Heart left ventricle (tissue), 7 donors: ENCODE data around the genes RIOK3 and RMC1.

DNA sequence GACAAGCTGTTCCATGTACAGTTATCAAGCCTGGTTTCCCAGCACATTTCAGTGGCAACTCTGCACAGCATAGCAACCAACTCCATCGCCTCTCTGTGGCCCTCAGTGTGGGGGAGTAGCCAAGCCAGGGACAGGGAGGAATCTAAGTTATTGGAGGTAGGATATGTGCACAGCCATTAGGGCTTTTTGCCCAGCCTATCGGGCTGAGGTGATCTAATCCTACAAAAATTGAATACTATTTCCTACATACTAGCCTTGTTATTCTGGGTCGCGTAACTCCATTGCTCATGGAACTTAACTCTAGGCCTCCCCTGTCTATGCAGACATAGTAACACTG, 189.3 kb upstream of the CTAGE1 start:
- PRO-cap, 6 experiments, result no peak in any of the 6 experiments
- RAMPAGE, long total RNA, 2 experiments, result no peak in any of the 2 experiments
- RRBS, result no CpG with 5 or more reads among the region's 4 CpGs

DNA sequence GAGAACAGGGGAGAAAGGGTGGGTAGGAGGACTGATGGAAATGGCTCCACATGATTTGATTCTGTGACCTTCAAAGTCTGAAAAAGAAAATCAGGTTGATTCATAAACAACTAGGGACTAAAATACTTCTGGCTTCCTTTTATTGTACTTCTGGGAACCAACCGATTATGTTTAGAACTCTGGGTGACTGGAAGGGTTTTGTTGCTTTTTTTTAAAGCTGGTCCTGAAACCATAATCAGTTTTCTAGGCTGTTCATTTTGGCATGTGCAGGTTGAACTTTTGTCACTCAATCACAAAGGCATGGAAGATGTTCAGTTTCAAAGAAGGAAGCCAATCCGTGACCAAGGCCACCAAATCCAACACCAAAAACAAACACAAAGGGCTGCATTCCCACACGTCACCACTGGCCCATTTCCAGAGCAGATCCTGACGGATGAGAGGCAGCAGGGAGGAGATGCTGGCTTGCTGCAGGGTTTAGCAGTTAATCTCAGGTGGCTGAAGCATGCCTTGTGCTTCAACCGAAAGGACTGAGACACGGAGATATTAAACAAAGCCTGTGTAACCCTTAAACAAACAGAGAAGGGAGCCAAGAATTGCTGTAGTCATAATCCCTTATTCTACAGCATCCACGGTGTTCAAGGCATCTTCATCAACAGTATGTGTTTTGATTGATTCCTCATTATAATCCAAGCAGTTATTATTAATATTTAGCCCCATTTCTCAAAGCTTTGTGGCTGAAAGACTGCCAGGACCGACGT, 191.9 kb upstream of the CTAGE1 start:
- PRO-cap, 6 experiments, result no peak in any of the 6 experiments
- RAMPAGE, long total RNA, 2 experiments, result no peak in any of the 2 experiments
- RRBS, result no CpG with 5 or more reads among the region's 9 CpGs

DNA sequence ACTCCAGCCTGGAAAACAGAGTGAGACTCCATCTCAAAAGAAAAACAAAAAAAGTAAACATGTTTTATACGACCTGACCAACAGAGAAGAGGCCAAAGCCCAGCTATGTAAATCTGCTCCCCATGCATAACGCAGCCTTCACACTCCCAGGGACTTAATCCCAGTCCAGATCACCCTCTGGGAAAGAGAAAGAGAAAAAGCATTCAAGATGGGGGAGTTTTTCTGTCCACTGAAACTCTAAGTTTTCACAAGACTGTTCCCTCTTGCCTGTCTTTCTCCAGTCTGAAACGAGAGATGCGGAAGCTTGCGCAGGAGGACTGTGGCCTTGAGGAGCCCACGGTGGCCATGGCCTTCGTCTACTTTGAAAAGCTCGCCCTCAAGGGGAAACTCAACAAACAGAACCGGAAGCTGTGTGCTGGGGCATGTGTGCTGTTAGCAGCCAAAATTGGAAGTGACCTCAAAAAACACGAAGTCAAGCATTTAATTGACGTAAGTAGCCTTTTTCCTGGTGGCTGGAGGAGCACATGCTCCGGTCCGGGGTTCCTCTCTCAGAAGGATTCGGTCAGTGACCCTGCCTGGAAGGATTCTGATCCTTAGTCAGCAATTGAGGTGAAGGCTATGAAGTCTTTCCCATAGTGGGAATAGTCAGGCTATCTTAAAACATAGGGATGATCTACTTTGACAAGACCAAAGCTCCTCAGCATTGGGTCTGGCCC, 118.3 kb downstream of the CABLES1 start:
- PRO-cap, 6 experiments, result no peak in any of the 6 experiments
- RAMPAGE, long total RNA, 2 experiments, result no peak in any of the 2 experiments
- RRBS, result 50% methylated on average over 1 of the region's 14 CpGs

DNA sequence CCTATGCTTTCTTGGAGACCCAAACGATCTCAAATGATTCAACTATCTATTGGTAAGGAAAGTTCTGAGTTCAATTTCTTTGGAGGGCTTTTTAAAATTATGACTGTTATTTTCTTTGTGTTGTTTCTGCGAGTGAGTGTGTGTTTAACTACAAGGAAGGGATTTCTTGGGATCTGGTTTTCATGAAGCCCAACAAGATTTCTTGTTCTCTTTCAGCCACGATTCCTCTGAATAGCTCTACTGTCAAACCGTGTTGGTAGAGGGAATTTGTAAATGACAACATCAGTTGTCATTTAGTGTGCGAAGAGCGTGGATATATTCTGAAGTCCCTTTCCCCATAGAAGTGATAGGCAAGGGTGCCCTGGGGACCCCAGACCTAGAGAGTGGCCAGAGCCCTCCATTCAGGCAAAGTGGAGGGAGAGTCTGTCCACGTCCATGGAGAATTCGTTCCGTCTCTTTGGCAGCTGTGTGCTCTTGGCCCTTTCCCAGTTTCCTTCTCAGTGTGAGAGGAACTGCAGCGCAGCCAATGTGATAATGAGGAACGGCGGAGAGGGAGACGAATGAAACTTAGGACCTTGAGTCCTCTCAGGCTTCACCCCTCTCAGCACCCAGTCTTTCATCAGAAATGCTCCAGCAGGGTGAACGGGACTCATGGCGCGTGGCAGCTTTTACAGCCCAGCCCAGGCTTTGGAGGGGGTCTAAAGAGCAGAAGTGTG, 79.9 kb downstream of the TMEM241 start:
- PRO-cap, 6 experiments, result peak in 1 of 6 experiments; most common plus-strand start position 622 of the sequence (in 1); most common minus-strand start position 449 of the sequence (in 1)
- RAMPAGE, long total RNA, 2 experiments, result no peak in any of the 2 experiments
- RRBS, result no CpG with 5 or more reads among the region's 16 CpGs

DNA sequence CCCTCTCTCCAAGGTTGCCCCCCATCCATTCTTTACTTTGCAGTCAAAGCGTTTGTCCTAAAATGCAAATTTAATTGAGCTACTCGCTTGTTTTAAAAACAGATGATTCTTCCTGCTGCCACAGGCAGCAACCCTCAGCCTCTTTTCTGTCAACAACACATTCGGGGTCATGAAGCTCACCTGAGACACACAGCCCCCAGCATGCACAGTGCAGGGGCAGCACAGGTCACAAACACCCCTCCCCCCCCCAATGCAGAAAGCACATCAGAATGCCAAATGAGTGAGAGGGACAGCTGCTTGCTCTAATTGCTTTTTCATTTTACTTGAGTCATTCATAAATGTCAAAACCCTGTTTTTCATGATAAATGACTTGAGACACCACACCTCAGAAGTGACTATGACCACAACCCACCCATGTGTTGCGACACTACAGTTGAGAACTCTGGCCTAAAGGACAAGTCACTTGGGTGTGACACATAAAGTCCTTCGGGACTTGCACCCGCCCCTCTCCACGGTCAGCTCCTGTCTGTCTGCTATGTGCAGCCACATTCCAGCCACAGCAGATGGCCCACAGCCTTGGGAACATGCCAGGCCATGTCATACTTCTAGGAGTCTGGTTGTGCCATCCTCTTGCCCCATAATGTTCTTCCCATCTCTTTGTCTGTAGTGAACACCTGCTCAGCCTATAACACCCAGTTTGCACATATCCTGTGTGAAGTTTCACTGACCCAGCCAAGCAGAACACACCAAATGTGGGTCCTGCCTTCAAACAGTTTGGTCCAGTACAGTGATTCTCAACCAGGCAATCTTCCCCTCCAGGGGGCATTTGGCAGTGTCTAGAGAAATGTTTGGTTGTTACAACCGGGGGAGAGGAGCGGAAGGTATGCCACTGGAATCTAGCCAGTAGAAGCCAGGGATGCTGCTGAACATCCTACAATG, 14.9 kb downstream of the TMEM241 start:
- PRO-cap, 6 experiments, result no peak in any of the 6 experiments
- RAMPAGE, long total RNA, 2 experiments, result no peak in any of the 2 experiments
- RRBS, result no CpG with 5 or more reads among the region's 9 CpGs

GRCh38 chr18:23452959-23453683, at the start of gene RIOK3:
Gene RIOK3, plus strand, starts transcription at chr18:23453287.
- PRO-cap, 6 experiments, result peak in 6 of 6 experiments; most common plus-strand start chr18:23453287 (in 6); most common minus-strand start chr18:23453184 (in 6)
- RAMPAGE, long total RNA, 2 experiments, result start-site peak on the plus strand in 1 of 2 experiments, at chr18:23453286-23453318 at its widest, 406 reads per replicate
- RRBS, result 1% methylated on average over 15 of the region's 53 CpGs

DNA sequence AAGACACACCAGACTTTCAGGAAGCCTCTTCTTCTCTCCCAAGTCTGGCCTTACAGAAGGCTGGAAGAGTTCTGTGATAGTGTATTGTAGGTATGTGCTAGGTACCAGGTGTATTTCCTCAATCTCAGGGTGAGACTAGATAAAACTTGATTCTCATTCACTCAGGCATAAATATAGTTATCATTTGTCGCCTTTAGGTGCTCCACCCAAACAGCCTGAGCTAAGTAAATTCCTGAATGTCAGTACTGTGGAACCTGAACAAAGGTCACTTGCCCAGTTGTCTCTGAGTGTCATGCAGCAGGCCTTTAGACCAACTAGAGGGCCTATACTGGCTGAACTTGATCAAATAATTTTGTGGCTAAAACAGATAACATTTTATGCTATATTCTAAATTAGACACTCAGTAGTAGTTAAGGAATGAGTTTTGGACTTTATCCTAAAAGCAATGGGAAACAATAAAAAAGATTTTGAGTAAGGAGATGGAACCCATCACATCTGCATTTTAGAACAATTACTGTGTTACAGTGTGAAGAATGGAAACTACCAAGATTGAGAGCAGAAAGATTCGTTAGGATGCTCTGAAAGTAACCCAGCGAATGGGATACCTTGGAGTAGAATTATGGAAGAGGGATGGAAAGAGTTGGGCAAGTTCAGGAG, 7.9 kb downstream of the RIOK3 start:
- PRO-cap, 6 experiments, result no peak in any of the 6 experiments
- RAMPAGE, long total RNA, 2 experiments, result no peak in any of the 2 experiments
- RRBS, result no CpG with 5 or more reads among the region's 3 CpGs

DNA sequence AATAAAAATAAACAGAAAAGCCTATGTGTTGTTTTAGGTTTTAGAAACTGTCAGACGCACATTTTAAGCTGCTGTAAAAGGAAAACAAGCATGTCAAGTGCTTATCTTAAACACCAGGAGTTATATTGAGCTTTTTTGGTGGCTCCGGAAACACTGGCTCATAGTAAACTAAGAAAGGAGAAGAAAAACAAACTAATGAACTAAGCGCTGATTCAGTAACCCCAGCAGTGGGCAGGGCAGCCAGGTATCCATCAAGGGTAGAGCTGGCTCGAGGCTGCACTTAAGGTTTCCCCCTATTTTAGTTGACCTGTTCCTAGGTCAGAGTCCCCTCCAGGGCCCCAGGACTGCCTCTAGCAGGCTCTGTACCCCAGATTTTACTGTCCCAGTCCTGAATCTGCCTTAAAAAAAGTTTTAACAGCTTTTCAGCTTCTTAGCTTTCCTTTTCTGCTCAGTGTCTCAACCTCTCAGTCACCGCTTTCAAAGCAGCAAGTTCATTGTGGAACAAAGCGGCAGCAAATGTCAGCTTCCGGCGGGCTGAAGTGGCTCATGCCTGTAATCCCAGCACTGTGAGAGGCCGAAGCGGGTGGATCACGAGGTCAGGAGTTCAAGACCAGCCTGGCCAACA, 15.3 kb upstream of the RMC1 start:
- PRO-cap, 6 experiments, result no peak in any of the 6 experiments
- RAMPAGE, long total RNA, 2 experiments, result no peak in any of the 2 experiments
- RRBS, result no CpG with 5 or more reads among the region's 11 CpGs

GRCh38 chr18:23503428-23504549, at the start of gene RMC1:
Gene RMC1, plus strand, starts transcription at chr18:23503511.
- PRO-cap, 6 experiments, result peak in 6 of 6 experiments; most common plus-strand start chr18:23503511 (in 5)
- RAMPAGE, long total RNA, 2 experiments, result no peak in any of the 2 experiments
- RRBS, result 1% methylated on average over 41 of the region's 95 CpGs

DNA sequence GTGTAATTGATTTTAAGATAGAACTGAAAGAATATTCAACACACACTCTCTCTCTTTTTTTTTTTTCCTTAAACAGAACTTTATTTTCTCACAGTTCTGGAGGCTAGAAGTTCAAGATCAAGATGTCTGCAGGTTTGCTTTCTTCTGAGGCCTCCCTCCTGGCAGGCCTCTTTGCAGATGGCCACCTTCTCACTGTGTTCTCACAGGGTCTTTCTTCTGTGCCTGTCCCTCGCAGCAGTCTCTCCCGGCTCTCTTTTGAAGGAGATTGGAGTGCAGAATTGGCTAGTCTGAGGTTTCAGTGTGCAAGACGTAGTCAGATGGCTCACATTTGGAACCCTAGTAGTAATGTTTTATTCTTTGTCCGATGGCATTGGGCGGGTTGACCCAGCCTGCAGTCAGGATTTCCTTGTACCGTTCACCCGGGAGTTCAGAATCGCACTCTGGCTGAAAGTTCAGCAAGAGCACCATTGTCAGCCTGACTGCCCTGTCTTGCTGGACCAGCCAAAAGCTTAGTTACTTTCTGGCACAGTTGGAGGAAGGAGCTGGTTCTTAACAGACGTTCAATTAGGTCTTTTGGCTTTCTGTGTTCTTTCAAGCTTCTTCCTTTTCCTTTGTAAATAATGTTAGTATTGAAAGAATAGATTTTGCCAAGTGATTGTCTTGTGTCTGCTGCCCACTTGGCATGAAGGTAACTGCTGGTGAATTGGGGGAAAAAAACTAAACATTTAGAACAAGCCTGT, 18.5 kb downstream of the RMC1 start:
- PRO-cap, 6 experiments, result no peak in any of the 6 experiments
- RAMPAGE, long total RNA, 2 experiments, result no peak in any of the 2 experiments
- RRBS, result no CpG with 5 or more reads among the region's 9 CpGs

DNA sequence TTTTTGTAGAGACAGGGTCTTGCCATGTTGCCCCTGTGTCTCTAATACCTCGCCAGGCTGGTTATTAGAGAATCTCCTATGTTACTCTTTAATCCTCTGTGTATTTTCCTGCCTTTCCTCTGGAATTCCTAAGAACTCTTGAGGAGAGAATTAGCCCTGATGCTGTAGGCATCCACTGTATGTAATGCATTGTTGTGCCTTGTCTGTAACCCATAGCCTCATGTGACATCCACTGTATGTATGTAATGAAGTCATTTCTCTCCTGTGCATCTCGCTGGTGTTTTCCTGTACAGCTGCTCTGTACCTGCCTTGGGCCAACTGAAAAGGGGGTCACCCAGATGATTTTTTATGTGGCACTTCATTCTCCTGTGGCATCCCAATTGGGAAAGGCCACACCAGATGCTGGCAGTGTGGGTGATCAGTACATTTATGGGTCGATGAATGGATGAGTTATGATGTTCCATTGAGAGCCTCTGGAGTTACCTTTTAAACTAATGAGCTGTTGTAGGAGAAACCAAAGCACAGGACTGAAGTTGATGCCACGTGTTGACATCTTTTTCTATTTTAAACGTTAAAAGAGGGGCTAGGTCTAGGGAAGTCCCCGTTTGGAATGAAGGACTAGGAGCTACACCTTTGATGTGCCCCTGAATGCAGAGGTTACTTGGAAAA, 22.6 kb downstream of the RMC1 start:
- PRO-cap, 6 experiments, result no peak in any of the 6 experiments
- RAMPAGE, long total RNA, 2 experiments, result no peak in any of the 2 experiments
- RRBS, result no CpG with 5 or more reads among the region's 6 CpGs

DNA sequence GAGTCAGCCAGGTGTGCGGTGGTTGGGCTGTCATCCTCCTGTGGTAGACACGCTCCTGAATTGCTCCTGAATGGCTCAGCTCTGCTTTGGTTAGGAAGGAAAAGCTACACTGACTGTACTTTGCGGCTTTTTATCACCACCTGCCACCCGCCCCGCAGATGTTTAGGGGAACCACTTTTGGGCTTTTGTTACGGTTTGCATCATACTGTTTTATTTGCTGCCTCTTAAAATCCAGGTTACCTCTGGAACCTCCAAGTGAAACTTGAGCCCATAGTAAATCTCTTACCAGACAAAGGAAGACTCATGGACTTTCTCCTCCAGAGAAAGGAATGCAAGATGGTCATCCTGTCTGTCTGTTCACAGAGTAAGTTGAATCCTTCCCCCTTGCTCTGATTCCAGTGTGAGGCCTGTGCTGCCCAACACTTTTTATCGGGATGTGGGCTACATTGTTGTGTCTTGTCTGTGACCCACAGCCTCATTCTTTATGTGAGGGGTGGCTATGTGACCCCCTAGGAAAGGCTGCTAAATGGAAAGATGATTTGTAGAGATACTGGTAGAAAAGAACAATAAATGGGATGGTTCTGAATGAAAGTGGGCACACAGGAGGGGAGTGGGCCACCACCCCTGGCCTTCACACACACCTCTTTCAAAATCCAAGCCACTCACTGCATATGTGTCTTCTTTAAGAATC, 23.2 kb downstream of the RMC1 start:
- PRO-cap, 6 experiments, result no peak in any of the 6 experiments
- RAMPAGE, long total RNA, 2 experiments, result no peak in any of the 2 experiments
- RRBS, result no CpG with 5 or more reads among the region's 7 CpGs

- PRO-cap, 6 experiments, result no peak in any of the 6 experiments
- RAMPAGE, long total RNA, 2 experiments, result no peak in any of the 2 experiments
- RRBS, result 92% methylated on average over 2 of the region's 20 CpGs
Observed at GRCh38 chr18:23556072-23556733, 30.1 kb downstream of the NPC1 start.

- PRO-cap, 6 experiments, result no peak in any of the 6 experiments
- RAMPAGE, long total RNA, 2 experiments, result no peak in any of the 2 experiments
- RRBS, result 1% methylated on average over 3 of the region's 6 CpGs
Observed at GRCh38 chr18:23585906-23586195, 455 bp downstream of the NPC1 start.

DNA sequence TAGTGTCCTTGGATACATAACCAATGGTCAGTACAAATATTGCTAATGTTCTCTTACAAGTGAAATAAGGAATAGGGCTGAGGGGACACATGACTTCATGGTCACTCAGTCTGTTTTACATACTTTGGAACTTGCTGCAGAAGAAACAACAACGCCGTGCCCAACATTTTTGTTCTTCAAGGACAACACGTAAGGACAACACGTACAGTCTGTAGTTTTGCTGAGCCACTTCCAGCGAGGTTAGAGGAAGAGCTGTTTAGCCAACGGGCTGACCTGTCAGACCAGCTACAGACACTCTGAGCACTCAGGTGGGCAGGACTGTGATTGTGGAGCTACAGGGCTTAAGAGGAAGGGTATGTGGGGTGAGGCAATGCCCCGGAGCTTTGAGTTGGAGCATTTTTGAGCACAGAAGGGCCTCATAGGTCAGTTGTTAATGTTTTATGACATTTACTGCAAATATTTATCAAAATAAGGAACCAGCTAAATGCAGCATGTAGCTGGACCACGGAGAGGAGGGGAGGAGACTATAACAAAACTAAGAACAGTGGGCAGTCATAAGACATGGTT, 26.1 kb upstream of the NPC1 start:
- PRO-cap, 6 experiments, result no peak in any of the 6 experiments
- RAMPAGE, long total RNA, 2 experiments, result no peak in any of the 2 experiments
- RRBS, result no CpG with 5 or more reads among the region's 8 CpGs

GRCh38 chr18:23619906-23620269, 33.6 kb upstream of the NPC1 start:
- PRO-cap, 6 experiments, result no peak in any of the 6 experiments
- RAMPAGE, long total RNA, 2 experiments, result no peak in any of the 2 experiments
- RRBS, result no CpG with 5 or more reads among the region's 4 CpGs

DNA sequence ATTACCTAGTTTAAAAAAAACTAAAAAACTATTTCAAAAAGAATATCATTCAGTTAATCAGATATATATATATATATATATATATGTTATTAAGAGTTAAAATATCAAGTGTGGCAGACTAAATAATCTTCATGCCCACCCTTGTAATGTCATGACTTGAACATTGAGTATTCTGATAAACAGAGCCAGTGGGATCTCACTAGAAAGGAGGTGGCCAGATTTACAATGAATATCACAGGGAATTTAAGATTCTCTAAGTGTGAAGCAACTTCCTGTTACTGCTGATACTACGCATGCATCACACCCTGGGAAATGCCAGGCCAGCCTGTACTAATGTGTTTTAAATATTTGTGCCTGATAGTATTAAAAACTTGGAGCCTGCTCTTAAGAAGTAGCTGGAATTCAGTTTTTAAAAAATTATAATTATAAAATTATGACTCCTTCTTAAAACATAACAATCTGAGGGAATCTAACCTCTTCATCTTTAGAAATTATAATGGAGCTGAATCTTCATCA, 148.3 kb downstream of the LAMA3 start:
- PRO-cap, 6 experiments, result no peak in any of the 6 experiments
- RAMPAGE, long total RNA, 2 experiments, result no peak in any of the 2 experiments
- RRBS, result no CpG with 5 or more reads among the region's 1 CpG

DNA sequence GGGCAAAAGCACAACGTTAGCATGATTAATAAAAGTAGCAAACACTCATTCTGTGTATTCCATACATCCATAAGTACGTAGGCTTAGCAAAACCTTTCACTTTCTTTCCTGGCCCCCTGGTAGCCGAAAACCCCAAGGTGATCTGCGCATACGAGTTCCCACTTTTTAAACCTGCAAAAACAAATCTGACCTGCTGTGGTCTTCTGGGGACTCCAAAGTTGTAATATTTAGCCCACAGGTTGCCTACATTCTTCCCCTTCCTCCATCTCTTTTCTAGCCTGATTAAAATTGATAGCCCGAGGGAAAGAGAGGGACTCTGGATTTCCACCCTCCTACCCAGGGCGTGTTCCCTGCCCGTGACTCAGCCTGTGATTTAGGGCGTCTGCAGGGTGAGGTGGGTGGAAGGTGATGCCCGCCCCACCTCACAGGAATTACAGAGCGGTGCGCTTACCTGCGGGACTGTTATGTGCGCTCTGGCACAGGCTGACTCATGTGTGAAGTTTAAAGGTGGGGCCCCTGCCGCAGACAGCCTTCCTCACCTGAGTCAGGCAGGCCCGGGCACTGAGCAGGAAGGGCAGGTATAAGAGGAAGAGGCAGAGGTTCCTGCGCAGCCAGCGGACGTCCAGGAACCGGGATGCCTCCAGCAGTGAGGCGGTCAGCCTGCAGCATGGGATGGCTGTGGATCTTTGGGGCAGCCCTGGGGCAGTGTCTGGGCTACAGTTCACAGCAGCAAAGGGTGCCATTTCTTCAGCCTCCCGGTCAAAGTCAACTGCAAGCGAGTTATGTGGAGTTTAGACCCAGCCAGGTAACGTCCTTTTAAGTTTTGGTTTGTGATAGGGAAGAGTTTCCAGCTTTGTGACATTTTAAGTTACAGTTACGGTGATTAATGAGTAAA, 141.9 kb upstream of the TTC39C start:
- PRO-cap, 6 experiments, result no peak in any of the 6 experiments
- RAMPAGE, long total RNA, 2 experiments, result no peak in any of the 2 experiments
- RRBS, result 81% methylated on average over 6 of the region's 25 CpGs

DNA sequence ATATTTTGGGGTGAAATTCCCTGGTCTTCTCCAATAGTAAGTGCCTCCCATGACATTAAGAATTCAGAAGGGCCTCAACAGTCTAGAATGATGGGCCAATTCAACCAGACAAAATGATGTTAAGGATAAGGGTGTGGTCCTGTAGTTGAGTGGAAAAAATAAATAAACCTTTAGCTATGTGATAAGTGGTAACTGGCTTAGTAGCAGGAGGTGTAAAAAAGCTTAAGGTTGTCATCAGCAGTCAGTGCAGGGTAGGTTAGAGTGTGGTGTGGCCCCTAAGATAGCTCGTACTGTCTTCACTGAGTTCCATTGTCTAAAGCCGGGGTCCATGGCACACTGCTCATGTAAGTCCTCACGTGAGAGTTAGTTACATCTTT, 123.1 kb upstream of the TTC39C start:
- PRO-cap, 6 experiments, result no peak in any of the 6 experiments
- RAMPAGE, long total RNA, 2 experiments, result no peak in any of the 2 experiments
- RRBS, result no CpG with 5 or more reads among the region's 3 CpGs

DNA sequence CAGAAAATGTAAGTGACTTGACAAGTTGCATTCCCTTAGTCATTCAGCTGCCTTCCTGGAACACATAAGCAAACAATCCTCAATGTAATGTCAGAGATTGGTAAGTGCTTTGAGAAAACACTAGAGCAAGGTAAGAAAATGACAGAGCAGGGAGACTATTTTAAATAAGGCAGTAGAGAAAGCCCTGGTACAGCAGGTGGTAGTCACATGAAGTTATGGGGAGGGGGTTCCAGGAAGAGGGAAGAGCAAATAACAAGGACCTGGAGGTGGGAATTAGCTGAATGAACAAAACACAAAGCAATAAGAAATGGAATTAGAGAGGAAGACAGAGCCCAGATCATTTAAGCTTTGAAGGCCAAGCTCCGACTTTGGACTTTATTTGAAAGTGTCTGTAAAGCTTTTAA, 70.1 kb upstream of the TTC39C start:
- PRO-cap, 6 experiments, result no peak in any of the 6 experiments
- RAMPAGE, long total RNA, 2 experiments, result no peak in any of the 2 experiments
- RRBS, result no CpG with 5 or more reads among the region's 1 CpG